Mesangial cell (primary cell): ENCODE data around the genes TXN2 and C1QTNF6.

GRCh38 chr22:36326525-36327483 lies 61.0 kb downstream of the MYH9 start:
- RAMPAGE, long total RNA, result no peak

GRCh38 chr22:36359531-36360336 lies 28.0 kb downstream of the MYH9 start:
- RAMPAGE, long total RNA, result no peak

GRCh38 chr22:36434427-36435184 lies 46.8 kb downstream of the TXN2 start:
- RAMPAGE, long total RNA, result no peak

- RAMPAGE, long total RNA, result no peak
Observed at GRCh38 chr22:36474802-36475199, 6.6 kb downstream of the TXN2 start.

DNA sequence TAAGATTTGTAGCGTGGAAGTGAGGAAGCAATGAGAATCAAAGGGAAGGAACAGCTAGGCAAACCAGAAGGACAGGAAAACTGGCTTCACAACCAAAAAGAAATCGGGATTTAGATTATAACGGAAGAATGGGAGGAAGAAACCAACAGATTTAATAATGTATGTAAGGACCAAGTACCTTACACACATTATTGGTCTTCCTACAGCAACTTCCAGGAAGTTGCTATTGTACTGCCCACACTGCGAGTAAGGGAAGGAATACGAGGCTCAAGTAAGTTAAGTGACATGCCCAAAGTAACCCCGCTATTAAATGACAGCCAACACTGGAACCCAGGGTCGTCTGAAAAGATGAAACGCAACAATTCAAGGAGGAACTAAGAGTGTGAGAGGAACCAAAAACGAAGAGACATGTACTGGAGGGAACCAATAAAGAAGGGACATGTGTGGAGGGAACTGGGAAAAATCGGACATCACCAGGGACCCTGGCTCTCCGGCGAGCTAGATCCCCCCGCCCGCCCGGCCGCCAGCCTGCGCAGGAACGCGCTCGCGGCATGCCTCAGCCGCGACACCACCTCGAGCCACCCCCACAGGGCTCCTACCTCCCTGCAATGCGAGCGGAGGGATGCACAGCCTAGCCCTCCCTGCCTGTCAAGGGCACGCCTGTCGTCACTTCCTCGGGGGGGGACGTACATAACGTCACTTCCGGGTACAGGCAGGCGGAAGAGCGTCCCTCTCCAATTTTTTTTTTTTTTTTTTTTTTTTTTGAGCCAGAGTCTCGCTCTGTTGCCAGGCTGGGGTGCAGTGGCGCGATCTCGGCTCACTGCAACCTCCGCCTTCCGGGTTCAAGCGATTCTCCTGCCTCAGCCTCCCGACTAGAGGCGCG lies at the start of gene TXN2:
Gene TXN2, minus strand, starts transcription at position 676 of the 883 bp plus-strand sequence.
- RAMPAGE, long total RNA, result start-site peak on the minus strand centred at position 639 of the sequence, 54 bp wide, 397 reads

GRCh38 chr22:36914516-36914715 lies 988 bp downstream of the CSF2RB start:
- RAMPAGE, long total RNA, result no peak

- RAMPAGE, long total RNA, result no peak
Observed at GRCh38 chr22:37018470-37019195, 614 bp downstream of the TST start.

DNA sequence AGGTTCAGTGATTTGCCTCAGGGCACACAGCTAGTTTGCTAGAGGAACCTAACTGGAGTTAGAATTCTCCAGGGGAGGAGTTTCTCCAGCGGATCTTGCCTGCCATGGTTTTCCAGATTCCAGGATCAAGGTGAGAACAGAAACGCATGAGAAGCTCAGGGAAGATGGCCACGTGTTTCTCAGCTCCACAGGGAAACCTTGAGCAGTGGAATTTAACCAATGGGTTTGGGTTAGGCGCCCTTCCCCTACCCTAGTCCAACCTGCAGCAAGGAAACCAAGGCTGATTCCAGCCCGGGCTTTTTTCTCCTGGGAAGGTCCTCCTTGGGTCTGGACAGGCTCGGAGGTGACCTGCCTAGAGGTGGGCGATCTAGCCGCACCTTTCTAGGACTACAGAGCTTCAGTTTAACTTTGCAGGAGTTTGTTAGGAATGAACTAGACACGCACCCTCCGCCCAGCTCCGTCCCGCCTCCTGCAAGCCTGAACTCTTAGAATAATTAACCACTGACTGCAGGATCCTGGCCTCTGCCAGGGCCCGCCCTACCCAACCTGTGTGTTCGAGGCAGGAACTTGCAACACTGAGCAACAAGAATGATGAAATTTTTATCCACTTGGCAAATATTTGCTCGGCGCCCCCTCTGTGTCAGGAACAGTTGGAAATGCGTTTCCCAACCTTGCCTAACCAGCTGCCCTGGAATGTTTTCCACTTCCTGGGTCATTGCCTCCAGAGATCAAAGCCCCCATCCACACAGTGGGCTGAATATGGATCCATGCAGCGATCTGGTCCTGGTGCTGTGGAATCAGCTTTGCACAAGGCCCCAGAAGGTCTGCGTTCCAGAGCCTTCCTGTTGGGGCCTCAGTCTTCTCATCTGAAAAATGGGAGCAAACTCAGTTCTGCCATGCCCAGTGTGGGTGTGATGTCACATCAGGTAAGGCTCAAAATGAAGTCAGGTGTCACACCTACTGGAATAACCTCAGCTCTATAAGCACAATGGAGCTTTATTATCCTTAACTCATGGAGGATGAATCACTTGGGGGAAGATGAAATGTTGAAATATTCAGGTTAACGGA lies 13.2 kb downstream of the MPST start:
- RAMPAGE, long total RNA, result no peak

DNA sequence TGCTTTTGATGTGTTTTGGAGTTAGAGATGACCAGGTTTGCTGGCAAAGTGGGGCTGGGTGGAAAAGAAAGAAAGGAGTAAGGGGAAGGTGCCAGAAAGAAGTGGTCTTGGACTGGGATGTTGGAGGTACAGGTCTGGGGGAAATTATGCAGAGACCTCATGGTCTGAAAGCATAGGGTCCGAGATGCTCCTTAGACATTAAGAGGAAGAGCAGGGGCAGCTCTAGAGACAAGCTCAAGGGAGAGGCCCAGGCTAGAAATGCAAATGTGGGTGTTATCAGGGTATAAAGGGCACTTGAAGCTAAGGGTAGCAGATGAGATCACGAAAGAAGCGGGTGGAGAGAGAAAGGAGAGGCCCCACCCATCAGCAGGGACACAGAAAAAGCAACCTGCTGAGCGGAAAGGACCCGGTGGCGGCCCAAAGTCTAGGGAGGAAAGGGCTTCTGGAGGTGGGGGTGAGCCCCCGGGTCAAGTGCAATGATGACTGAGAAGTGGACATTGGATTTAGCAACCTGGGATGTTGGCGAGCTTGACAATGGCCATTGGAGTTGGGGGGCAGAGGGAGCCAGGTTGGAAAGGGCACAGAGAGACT lies 8.9 kb downstream of the TMPRSS6 start:
- RAMPAGE, long total RNA, result no peak

DNA sequence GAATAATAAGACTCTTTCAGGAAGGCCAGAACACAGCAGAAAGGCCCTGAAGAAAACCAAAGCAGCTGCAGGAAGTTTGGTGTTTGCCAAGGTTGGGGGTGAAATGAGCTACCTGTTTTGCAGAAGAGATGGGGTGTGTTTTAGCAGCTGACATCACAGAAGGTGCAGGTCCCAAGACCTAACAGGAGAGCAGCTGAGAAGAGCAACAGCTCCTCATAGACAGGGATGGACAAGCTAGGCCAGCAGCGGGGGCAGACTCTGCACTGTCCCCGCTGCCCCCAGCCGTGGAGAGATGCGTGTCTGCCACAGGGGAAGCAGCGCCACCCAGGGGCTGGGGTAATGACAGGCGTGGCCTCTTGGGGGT lies 17.9 kb downstream of the C1QTNF6 start:
- RAMPAGE, long total RNA, result no peak

DNA sequence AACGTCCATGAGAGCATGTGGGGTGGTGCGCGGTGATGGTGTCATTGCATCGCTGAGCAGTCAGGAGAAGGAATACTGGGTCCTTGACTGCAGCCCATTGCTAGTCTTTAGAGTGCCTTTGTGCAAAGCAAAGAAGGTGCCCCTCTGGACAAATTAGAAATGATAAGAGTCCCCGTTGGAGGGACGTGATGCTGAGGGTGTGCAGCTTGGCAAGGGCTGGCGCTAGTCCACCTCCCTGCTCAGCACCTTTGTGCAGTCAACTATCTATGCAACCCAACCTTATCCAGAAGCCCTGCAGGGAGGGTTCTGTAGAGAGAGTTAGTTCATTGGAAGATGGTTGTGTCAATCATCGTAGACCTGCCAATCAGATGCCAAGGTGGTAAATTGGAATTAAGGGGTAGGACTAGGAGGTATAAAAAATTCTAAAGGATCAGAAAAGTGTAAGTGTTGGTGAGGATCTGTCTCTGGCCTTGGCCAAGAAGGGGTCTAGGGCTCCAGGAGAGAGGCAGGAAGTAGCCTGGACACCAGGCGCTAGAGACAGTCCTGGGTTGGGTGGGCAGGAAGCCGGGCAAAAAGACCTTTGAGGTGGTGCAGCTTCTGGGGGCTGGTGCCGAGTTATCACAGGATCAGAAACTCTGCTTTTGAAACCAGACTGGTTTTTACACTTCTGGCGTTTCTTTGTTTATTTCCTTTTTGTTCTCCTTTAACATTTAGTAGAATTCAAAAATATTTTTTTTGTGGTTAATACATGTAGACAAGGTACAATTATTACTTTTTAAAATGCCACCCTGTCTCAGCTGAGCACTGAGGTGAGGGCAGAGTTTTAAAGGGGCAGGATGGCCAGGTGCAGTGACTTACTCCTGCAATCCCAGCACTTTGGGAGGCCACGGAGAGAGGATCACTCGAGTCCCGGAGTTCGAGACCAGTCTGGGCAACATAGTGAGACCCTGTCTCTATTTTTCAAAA lies 1.7 kb downstream of the C1QTNF6 start:
- RAMPAGE, long total RNA, result no peak

GRCh38 chr22:37187821-37188835 lies at the start of gene C1QTNF6:
C1QTNF6 (minus strand) TSS chr22:37188247.
- RAMPAGE, long total RNA, result start-site peak on the minus strand at chr22:37188244-37188318, 56 reads

DNA sequence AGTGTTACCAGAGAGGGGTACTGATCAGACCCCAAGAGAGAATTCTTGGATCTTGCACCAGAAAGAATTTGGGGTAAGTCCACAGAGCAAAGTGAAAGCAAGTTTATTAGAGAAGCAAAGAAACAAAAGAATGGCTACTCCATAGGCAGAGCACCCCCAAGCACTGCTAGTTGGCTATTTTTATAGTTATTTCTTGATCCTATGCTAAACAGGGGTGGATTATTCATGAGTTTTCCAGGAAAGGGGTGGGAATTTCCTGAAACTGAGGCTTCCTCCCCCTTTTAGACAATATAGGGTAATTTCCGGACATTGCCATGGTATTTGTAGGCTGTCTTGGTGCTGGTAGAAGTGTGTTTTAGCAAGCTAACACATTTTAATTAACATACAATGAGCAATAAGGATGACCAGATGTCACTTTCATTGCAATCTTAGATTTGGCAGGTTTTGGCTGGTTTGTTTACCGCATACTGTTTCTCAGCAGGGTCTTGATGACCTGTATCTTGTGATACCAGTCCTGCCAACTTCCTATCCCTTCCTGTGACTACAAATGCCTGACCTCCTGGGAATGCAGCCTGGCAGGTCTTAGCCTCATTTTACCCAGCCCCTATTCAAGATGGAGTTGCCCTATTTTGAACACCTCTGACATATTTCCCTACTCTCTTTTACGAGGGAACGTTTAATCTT lies 931 bp upstream of the C1QTNF6 start:
- RAMPAGE, long total RNA, result no peak

DNA sequence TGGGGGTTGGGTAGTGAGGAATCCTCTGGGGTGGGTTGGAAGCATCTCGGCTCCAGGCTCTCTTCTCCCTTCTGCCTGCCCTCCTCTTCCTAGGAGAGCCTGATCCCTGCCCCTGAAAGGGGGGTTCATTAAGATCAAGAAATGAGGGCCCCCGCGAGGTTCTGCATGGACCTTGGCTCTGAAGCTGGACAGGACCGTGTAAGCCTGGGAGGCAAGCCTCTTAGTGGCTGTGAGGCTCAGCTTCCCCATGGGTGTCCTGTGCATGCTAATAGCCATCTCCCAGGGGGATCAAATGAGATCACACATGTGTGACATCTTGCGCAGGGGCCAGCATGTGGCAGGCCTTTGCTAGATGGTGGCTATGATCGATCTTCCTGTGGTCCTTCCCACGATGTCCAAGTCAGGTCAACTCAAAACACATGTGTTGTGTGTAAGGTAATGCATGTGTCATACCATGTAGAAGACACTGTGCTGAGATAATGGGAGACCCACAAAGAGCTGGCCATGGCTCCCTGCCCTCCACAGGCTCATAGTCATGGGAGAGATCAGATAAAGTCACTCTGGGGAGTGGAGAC lies 3.8 kb downstream of the RAC2 start:
- RAMPAGE, long total RNA, result no peak

DNA sequence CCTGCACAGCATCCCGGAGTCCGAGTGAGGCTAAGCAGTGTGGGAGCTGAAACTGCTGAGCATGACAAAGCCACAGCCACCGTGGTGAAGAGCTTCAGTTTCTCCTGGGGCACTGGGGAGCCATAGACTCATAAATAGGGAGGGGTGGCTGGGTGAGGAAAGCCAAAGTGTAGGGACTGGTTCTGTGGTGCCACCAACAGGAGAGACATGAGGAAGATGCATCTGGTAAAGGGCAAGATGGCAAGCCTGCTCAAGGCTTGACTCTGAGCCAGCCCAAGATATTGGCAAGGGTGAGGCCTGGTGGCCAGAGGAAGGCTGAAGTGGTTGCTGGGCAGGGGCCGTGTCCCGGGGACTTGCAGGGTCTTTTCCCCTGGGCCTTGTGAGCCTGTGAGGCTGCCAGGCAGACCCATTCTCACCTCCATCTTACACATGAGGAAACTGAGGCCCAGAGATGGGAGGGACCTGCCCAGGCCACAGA lies 30.3 kb downstream of the CYTH4 start:
- RAMPAGE, long total RNA, result no peak

GRCh38 chr22:37374642-37375094 lies 52.6 kb downstream of the ELFN2 start:
- RAMPAGE, long total RNA, result no peak

DNA sequence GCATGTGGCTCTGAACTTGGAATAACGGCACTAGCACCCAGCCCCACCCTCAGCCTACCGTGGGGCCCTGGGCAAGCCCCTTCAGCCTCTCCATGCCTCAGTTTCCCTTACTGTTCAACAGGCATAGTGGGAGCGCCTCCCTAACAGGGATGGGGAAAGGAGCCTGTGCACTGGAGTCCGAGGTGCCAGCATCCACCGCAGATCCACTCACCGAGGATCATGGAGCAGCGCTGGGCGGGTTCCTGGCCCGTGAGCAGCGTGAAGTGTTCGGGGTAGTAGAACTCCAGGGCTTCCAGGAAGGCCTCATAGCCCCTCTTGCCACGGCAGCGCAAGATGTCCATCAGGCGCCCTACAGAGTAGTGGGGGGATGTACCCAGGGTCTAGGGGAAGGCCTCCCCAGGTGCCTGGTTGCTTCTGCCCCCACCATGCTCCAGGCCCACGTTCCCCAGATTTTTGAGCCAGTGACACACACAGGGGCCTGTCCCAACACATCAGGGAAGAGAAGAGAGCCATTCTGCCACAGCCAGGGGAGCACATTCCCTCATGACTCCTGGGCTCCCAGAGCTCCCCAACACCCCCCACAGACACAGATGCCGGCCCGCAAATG lies 1.4 kb downstream of the CARD10 start:
- RAMPAGE, long total RNA, result no peak

DNA sequence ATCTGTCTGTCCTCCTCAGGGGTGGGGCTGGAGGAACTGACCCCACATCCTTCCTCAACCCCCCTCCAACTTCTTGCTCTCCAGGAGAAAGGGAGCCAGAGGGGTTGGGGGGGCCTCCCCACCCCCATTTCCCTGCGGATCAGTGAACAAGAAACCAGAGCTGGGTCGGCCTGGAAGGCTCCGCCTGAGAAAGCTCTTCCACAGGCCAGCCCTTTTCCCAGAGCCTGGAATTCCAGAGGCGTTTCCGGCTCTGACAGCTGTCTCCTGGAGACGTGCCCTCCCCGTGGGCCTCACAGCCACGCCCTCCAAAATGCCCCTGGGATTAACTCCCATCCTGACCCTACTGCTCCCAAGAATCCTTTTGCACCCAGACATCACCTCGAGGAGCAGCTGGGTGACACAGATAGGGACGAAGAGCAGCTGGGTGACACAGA lies 7.8 kb upstream of the CDC42EP1 start:
- RAMPAGE, long total RNA, result no peak

GRCh38 chr22:37568903-37569820 lies 8.9 kb downstream of the CDC42EP1 start:
- RAMPAGE, long total RNA, result no peak

- RAMPAGE, long total RNA, result no peak
Observed at GRCh38 chr22:37607516-37607831, 1.2 kb upstream of the GGA1 start.